ENCODE data around the gene SECTM1.

DNA sequence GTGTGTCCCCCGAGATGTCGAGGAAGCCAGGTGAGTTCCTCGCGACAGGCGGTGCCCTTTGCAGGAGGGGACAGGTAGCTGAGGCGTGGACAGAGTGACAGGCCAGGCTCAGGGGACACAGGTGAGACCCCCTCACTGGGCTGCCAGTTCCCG lies 270 bp upstream of the CSNK1D start:
- PRO-cap: no peak
- RAMPAGE, long total RNA, 4 experiments: no peak in any of the 4 experiments

DNA sequence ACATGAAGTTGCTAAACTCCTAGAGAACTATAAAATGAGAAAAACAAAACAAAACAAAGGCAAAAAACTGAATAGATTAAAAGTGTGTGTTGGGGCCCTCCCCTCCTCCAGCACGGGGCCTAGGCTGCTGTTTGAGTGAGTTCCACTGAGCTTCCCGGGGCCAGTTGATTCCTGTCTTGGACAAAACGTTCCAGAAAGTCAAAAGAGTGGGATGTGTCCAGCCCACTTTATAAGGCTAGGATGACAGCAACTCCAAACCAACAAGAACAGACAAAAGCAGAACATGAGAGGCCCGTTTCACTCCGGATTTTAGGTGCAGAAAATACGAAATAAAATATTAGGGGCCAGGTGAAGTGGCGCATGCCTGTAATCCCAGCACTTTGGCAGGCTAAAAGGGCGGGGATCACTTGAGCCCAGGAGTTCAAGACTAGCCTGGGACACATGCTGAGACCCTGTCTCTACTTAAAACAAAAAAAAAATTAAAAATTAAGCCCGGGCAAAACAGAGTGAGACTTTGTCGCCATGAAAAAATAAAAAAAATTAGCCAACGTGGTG lies 11.8 kb upstream of the CSNK1D start:
- PRO-cap: bidirectional peak, plus-strand start at position 269 of the sequence, minus-strand start at position 156 of the sequence
- RAMPAGE, long total RNA, 4 experiments: no peak in any of the 4 experiments

DNA sequence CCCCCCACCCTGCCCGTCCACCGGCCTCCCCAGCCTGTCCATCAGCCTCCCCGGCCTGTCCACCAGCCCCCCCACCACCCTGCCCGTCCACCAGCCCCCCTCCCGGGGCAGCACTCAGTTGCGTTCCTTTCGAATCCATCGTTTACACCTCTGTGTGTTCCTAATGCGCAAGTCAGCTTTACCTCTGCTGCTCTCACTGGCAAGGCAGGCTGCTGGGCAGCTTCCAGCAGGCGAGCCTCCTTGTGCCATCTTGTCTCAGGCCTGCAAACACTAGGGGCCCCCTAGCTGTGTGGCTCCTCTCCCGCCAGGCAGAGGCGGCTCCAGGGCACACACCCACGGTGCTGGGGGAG lies 5.6 kb downstream of the SECTM1 start:
- PRO-cap: unidirectional peak, minus-strand start at position 152 of the sequence
- RAMPAGE, long total RNA, 4 experiments: no peak in any of the 4 experiments

- PRO-cap: bidirectional peak, plus-strand start at chr17:82333862, minus-strand start at chr17:82333765; bidirectional peak, plus-strand start at chr17:82333986, minus-strand start at chr17:82333947; bidirectional peak, plus-strand start at chr17:82334136, minus-strand start at chr17:82334045
- RAMPAGE, long total RNA, 4 experiments: start-site peak on the minus strand in 3 of 4 experiments, at chr17:82333718-82333997 at its widest, 6 to 27 reads per replicate
These were observed at the start of gene SECTM1 for GRCh38 chr17:82333652-82334432. TSS of gene SECTM1 (minus strand) at chr17:82333766.

GRCh38 chr17:82424523-82425505 lies 6.4 kb upstream of the OGFOD3 start:
- PRO-cap: no peak
- RAMPAGE, long total RNA, 4 experiments: no peak in any of the 4 experiments

- PRO-cap: no peak
- RAMPAGE, long total RNA, 4 experiments: no peak in any of the 4 experiments
These were observed 24.8 kb downstream of the FOXK2 start for GRCh38 chr17:82544187-82544975.

GRCh38 chr17:82548533-82549202 lies 29.1 kb downstream of the FOXK2 start:
- PRO-cap: no peak
- RAMPAGE, long total RNA, 4 experiments: no peak in any of the 4 experiments

DNA sequence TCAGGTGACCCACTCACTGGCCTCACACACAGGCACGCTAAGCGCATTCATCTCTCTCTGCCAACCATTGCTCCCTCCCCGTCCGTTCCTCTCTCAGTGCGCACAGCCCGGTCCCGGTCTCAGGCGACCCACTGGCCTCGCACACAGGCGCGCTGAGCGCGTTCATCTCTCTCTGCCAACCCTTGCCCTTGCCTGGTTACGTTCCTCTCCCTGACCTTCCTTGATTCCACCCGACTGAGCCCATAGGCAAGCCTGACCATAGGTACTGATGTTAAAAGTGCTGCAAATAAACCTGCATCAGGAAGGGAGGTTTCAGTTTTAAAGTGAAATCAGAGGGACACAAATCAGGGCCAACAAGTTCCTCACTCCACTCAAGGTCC lies 20.7 kb downstream of the WDR45B start:
- PRO-cap: no peak
- RAMPAGE, long total RNA, 4 experiments: no peak in any of the 4 experiments

GRCh38 chr17:82657809-82658326 lies 9.6 kb upstream of the WDR45B start:
- PRO-cap: no peak
- RAMPAGE, long total RNA, 4 experiments: no peak in any of the 4 experiments

DNA sequence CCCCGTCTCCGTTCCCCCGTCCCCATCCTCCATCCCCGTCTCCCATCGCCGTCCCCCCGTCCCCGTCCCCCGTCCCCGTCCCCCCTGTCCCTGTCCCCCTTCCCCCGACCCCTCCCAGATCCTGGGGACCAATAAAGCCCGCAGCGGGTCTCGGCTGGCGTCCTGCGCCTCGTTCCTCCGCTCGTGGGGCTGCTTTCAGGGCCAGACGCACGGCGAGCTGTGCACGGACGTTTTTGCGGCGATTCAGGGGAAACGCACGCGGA lies 896 bp upstream of the TBCD start:
- PRO-cap: no peak
- RAMPAGE, long total RNA, 4 experiments: no peak in any of the 4 experiments

DNA sequence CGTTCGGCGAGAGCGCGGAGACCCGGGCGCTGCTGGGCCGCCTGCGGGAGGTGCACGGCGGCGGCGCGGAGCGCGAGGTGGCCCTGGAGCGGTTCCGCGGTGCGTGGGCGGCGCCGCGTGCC lies 275 bp downstream of the TBCD start:
- PRO-cap: no peak
- RAMPAGE, long total RNA, 4 experiments: no peak in any of the 4 experiments

DNA sequence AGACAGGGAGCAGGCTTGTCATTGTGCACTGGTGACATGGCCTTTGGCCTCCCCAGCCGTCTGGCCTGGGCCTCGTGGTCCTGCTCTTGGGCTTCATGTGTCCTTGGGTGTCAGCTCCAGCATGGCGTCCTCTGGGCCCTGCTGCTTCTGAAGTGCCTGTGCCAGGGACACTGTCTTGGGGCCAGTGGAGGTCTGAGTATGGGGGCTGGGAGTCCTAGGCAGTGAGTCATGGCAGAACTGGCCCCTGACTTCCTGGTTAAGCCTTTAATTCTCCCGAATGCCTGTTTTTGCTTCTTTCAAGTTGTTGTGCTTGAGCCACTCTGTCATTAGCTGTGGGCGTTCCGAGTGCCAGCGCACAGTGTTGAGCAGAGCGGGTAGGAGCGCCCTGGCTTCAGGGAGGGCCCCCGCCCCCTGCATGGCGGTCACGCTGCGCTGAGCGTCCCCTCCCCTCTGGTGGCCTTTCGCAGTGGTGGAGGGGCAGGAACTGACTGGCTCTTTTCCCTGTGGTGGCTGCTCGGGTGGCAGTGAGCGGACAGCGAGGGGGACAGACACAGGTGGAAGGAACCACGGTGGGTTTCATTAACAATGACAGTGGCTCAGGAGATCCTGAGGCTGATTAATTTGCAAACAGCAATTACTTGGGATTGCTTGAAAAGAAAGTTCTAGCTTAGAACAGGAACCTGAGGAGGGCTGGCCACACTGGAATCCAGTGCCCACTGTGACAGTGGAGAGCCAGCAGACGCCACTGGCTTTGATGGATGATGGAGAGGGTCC lies 20.2 kb upstream of the ZNF750 start:
- PRO-cap: bidirectional peak, plus-strand start at position 326 of the sequence, minus-strand start at position 360 of the sequence
- RAMPAGE, long total RNA, 4 experiments: start-site peak on the plus strand in 2 of 4 experiments, centred at positions 425 to 488 of the sequence, 10 to 22 reads per replicate

GRCh38 chr17:82888856-82889180 lies 49.0 kb upstream of the ZNF750 start:
- PRO-cap: unidirectional peak, minus-strand start at chr17:82888982
- RAMPAGE, long total RNA, 4 experiments: start-site peak on the minus strand in 1 of 4 experiments, at chr17:82888975-82889003 at its widest, 5 reads per replicate

- PRO-cap: unidirectional peak, plus-strand start at chr17:82961183
- RAMPAGE, long total RNA, 4 experiments: no peak in any of the 4 experiments
These were observed 90.6 kb downstream of the B3GNTL1 start for GRCh38 chr17:82960886-82961390.

DNA sequence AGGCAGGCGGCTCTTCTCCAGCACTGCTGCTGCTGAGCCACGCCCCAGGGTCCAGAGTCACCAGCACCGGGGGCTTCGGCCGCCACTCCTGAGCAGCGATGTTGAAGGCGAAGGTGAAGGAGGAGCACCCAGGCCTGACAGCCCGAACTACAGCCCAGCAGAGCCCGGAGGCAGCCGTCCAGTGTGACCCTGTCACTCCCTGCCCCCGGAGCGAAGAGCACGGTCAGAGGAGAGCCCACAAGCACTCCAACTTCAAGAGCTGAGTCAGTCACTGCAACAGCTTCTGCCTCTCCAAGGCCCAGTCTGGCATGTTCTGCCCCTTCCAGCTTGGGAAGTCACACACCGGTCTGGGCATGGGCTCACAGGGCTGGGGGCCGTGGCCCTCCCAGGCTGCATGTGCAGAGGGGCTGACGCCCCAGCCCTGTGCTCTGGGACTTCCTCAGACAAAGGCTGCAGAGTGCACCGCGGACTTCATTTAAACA lies 41.4 kb downstream of the B3GNTL1 start:
- PRO-cap: no peak
- RAMPAGE, long total RNA, 4 experiments: no peak in any of the 4 experiments

GRCh38 chr17:83010660-83011035 lies 40.9 kb downstream of the B3GNTL1 start:
- PRO-cap: unidirectional peak, minus-strand start at chr17:83010760
- RAMPAGE, long total RNA, 4 experiments: no peak in any of the 4 experiments

GRCh38 chr17:83073322-83074303 lies 5.8 kb upstream of the METRNL start:
- PRO-cap: bidirectional peak, plus-strand start at chr17:83073825, minus-strand start at chr17:83073623; unidirectional peak, minus-strand start at chr17:83073974
- RAMPAGE, long total RNA, 4 experiments: no peak in any of the 4 experiments

DNA sequence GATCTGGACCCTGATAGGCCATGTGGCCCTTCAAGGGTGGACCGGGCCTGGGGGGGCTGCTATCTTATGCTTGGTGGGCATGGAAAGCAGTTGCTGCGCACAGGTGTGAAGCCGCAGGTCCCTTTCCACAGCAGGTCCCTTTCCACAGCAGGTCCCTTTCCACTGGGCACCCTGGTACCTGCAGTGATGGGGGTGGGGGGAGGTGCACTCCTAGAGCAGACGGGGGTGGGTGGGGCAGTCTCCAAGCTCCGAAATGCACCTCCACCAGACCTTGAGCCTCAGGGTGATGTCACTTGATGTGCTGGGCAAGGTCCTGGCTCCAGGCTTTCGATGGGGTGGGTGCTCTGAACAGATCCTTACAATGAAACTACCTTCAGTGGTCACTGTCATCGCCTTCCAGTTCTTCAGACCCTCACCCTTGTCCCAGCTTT lies 1.6 kb upstream of the METRNL start:
- PRO-cap: unidirectional peak, plus-strand start at position 292 of the sequence
- RAMPAGE, long total RNA, 4 experiments: no peak in any of the 4 experiments

DNA sequence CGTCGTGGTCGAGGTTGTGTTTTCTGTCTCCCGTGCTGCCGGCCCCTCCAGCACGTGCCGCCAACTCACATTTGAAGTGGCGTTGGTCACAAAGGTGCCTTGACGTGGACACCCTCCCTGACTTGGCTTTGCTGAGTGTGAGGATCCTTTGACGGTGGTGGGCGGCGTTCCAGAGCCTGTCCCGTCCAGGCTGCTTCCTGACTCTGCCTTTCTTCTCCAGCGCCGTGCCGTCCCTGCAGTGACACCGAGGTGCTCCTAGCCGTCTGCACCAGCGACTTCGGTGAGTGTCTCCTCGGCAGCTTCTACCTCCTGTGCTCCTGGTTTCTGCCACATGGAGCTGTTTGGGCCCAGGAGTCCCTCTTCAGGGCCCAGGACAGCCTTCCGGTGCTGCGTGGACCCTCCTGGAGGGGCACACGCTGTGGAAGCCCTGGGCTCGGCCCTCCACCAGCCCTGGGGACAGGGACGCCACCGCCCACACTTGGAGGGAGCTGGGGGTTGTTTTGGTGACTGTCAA lies 13.6 kb downstream of the METRNL start:
- PRO-cap: no peak
- RAMPAGE, long total RNA, 4 experiments: no peak in any of the 4 experiments

GRCh38 chr17:83125908-83126242 lies 46.5 kb downstream of the METRNL start:
- PRO-cap: bidirectional peak, plus-strand start at chr17:83125965, minus-strand start at chr17:83125711
- RAMPAGE, long total RNA, 4 experiments: no peak in any of the 4 experiments